AG09319 (cell line): ENCODE measurements around the gene TEX36.

GRCh38 chr10:124475848-124476463 lies 14.3 kb downstream of the LHPP start:
- RRBS, result 89% methylated on average over 3 of the region's 18 CpGs

- RRBS, result no CpG with 5 or more reads among the region's 23 CpGs
Observed at GRCh38 chr10:124544342-124545139, 82.9 kb downstream of the LHPP start.

- RRBS, result 64% methylated on average over 1 of the region's 20 CpGs
Observed at GRCh38 chr10:124560039-124561058, 98.7 kb downstream of the LHPP start.

- RRBS, result no CpG with 5 or more reads among the region's 16 CpGs
Observed at GRCh38 chr10:124654069-124654786, 90.0 kb downstream of the FAM53B start.

DNA sequence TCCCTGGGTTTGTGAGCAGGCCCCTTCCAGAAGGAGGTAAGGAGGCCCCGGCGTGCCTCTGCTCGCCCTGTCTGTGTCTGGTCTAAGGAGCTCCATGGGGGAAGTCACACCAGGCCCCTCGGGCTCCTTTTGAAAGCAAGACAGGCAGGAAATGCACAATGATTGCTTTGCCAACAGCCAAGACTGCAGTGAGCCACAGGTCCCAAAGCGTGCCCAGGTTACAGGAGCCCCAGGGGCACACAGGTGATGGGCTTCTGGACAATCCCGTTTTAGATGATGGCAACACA lies 89.4 kb downstream of the FAM53B start:
- RRBS, result no CpG with 5 or more reads among the region's 6 CpGs

DNA sequence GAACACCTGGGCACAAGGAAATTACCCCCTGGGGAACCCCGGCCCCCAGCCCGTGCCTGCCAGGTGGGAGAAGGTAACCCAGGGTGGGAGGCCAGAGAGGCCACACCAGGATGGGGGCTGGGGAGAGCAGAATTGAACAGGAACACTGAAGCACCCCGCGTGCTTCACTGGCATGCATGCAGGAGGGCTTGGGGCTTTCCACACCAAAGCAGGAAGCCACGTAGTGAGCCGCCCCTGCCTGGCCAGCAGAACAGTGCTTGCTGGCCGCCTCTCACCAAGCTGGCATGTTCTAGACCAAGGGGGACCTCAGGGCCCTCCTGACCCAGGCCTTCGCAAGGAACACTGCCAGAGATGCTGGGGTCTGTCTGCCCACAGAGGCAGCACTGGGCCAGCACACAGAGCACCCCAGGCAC lies 46.0 kb downstream of the FAM53B start:
- RRBS, result no CpG with 5 or more reads among the region's 8 CpGs

GRCh38 chr10:124709566-124710201 lies 34.5 kb downstream of the FAM53B start:
- RRBS, result no CpG with 5 or more reads among the region's 14 CpGs

GRCh38 chr10:124722584-124723802 lies 21.2 kb downstream of the FAM53B start:
- RRBS, result no CpG with 5 or more reads among the region's 9 CpGs

- RRBS, result no CpG with 5 or more reads among the region's 8 CpGs
Observed at GRCh38 chr10:124727936-124728316, 16.3 kb downstream of the FAM53B start.

DNA sequence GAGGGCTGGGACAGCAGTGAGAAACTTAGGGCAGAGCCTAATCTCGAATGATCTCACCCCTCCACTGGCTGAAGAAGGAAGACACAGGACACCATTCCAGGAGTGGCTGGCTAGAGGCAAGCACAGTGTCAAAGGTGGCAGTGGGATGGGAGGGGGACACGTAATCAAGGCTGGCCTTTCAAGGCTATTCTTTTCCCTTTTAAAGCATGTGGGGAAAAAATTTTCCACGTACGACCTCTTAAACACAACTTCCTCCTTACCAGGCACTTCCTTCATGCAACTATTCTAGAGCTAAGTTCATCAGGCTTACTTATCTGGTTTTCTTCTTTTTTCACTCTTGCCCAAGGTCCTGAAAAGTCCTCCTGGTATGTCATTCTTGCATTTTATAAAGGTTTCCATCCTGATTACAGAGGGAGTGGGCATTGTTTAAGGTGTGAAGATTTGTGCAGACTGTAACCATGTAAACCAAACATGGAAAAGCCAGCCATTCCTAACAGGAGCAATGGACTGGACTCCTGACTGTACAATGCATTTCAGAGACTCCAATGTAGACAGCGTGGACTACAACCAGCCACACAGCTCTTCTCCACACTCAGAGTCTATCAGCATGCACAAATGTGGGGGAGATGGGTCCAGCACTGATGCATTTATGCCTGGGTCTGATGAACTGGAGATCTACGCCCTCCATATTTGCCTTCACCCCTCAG lies 14.8 kb downstream of the FAM53B start:
- RRBS, result no CpG with 5 or more reads among the region's 6 CpGs

DNA sequence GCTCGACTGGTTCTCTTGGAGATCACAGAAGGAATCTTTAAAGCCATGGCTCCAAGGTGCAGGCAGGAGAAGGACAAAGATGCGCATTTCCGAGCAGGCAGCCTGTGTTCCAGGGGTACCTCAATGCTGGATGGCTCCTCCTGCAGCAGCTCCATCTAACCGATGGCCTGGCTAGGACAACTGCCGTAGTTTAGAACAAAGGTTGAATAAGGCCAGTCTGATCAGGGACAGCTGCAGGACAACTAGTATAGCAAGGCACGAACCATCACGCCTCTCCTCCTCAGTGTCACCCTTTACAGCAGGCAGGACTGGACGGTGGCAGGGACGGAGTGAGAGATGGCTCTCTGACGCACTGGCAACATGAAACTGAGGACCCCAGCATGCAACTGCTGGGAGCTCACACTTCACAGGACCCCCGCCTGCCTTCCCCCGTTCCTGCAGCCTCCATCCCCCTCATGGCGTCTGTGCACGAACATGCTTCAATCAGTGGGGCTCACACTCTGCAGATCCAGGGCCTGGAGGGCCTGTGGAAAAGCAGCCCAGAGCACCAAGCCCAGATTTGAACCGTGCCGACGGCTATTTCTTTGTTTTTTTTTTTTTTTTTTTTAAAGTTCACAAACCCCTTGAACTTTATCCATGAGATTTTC lies 32.3 kb downstream of the CTBP2 start:
- RRBS, result no CpG with 5 or more reads among the region's 17 CpGs

GRCh38 chr10:124999284-125000553 lies 28.2 kb downstream of the CTBP2 start:
- RRBS, result 23% methylated on average over 3 of the region's 39 CpGs

DNA sequence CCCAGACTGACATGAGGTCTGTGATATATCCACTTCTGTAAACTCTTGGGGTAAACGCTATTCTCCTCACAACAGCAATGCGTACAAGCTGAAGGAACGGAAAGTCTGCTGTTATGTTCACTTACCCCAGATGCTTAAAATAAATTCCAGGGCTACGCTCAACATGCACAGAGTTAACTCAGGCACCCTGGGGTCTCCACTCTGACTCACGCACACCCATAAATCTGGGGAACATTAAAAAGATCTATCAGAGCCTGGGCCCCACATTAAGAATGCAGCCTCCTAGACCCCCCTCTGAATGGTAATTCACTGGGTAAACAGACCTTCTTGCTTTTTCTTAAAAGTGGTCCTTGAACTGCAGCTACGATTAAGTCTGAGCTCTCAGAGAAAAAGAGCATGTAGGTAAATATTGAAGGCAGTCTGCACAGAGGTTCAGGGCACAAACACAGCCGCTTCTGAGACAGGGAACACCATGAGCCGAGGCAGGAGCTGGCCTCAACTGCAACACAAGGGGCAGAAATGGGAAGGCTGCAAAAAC lies 27.0 kb upstream of the CTBP2 start:
- RRBS, result no CpG with 5 or more reads among the region's 8 CpGs

DNA sequence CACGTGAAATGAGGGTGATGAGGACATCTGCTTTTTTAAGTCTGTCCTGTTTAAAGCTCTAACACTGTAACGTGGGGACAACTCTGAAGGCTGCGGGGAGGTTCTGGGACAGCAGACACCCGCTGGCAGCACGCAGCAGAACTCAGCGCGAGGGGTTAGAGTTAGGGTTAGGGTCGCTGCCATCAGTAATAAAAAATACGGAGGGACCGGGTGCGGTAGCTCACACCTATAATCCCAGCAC lies 34.4 kb upstream of the CTBP2 start:
- RRBS, result no CpG with 5 or more reads among the region's 11 CpGs

DNA sequence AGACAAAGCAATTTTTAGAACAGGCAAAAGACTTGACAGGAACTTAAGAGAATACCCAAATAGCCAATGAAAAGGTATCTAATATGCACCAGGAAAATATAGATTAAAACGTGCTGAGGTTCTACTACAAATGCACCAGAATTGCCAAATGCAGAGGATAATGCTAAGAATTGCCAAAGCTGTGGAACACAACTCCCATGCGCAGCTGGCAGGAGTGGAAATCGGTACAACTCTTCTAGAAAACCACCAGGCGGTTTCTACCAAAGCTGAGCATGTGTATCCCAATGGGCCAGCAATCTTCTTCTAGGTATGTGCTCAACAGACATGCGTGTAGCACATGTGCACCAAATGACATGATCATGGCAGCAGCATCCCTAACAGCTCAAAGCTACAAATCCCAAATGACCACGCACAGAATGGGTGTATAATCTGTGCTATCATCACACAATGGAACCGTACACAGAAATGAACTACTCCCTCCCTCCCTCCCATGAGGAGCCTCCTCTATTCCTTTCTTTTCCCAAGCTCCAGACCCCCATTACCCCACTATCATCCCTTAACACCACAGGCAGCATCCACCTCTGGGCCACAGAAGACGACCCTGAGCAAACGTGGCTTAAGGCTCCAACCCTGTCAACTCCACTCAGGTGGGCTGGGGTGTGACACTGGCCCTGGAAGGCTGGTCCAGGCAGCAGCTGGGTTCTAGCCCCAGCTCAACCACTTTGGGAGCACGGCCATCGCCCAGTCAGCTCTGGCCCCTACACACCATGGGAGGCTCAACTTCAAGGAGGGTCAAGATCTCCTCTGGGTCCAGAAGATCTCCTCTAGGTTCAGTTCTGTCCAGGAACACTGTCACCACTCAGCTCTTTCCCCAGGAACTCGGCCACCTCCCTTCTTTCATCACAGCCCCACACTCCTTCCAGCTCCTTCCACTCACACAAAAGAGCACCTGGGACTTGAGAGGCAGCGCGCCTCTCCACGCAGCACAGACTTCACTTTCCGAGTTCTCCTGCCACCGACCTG lies 48.1 kb upstream of the CTBP2 start:
- RRBS, result no CpG with 5 or more reads among the region's 17 CpGs

DNA sequence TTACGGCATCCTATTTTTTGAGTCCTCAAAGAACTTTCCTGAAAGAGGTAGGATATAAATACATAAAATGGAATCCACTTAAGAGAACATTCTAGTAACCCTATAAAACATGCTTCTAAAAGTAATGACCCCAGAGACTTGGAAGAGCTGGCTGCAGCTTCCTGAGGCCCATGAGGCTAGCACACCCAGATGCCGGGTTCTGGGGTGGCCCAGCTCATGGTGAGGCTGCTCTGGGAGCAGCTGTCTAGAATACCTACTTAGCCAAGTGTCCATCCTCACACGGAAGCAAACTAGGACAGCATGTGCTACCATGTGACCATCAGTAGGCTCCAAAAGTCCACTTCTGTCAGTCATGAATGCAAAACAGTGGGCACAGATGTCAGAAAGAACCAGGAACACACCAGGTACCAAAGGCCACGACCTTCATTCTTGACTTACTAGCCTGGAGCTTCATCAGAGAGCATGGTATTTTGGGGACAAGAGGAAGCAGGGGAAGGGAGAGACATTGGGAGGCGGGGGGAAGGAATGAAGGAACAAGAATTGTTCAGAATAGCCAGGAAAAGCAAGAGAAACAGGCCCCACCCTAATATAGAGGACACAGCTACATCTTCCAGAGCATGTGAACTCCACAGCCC lies 100.2 kb upstream of the CTBP2 start:
- RRBS, result no CpG with 5 or more reads among the region's 5 CpGs

GRCh38 chr10:125151523-125152096 lies 123.7 kb upstream of the CTBP2 start:
- RRBS, result 60% methylated on average over 7 of the region's 51 CpGs

GRCh38 chr10:125161736-125162046 lies 133.8 kb upstream of the CTBP2 start:
- RRBS, result 1% methylated on average over 14 of the region's 35 CpGs

- RRBS, result no CpG with 5 or more reads among the region's 6 CpGs
Observed at GRCh38 chr10:125660685-125660907, 22.4 kb downstream of the TEX36 start.

- RRBS, result no CpG with 5 or more reads among the region's 3 CpGs
Observed at GRCh38 chr10:125682982-125683379, at the start of gene TEX36. Gene TEX36, minus strand, starts transcription at chr10:125683163.